ENCODE data around the gene NRIP1.

DNA sequence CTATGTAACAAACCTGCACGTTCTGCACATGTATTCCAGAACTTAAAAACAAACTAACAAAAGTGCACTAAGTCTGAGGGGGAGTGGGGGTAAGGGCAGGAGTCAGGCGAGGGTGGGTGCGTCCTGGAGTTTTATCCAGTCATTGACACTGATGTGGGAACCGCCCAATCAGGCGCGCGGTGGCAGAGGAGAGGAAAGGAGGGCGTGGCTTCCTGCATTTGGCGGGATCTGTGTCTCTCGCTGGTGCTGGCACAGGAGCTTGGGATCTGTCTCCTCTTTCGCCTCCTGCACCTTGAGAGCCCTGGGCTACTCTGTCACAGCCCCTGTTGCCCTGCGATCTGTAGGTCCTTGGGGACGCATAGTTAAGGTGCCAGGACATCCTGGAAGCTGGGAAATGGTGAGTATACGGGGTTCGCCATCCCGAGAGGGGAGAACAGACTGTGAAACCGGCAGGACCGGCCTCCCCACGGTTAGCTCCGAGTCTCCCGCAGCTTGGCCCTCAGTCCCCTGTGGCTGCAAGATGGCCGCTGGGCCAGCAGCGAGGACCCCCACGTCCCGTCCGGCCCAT is 4203.1 kb upstream of the TPTE start:
- PRO-cap = no peak
- RAMPAGE, long total RNA = no peak
- RRBS = no CpG with 5 or more reads among the region's 26 CpGs

DNA sequence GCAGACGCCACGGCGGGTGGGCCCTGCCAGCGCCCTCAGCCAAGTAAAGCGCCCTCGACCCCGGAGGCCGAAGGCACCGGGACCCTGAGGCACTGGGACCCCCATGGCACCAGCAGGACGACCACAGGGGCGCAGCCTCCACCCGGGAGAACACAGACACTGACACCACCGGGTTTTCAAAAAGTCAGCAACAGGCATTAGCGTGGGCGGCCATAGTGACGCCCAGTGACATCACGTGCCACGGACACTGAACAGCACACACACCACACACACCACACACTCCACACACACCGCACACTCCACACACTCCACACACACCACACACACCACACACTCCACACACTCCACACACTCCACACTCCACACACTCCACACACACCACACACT is 3956.3 kb upstream of the TPTE start:
- PRO-cap = no peak
- RAMPAGE, long total RNA = no peak
- RRBS = no CpG with 5 or more reads among the region's 19 CpGs

GRCh38 chr21:8212793-8213413 is 2308.5 kb upstream of the TPTE start:
- PRO-cap = no peak
- RAMPAGE, long total RNA = no peak
- RRBS = no CpG with 5 or more reads among the region's 107 CpGs

DNA sequence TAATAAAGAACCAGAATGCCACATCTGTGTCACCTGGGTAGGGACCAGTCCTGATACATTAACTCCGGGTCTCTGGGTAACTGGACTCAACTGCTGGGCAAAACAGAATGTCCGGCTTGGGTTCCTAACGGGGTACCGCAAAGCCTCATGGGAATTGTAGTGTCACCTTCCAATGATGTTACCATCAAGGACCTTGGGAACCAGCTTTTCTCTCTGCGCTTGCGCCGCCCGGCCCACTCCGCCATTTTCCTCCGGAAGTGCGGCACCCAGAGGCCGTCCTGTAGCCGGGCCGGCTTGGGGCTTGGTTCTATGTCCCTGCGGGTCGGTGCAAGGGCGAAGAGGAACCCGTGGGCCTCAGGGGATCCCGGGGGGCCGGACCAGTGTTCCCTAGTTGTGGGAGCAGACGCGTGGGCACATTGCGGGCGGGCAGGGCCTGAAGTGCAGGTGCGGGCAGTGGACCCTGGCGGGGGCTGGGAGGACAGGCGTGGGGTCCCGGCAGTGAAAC is 1196.6 kb upstream of the TPTE start:
- PRO-cap = no peak
- RAMPAGE, long total RNA = no peak
- RRBS = no CpG with 5 or more reads among the region's 28 CpGs

GRCh38 chr21:14486136-14486508 is 60.0 kb downstream of the SAMSN1 start:
- PRO-cap = no peak
- RAMPAGE, long total RNA = no peak
- RRBS = no CpG with 5 or more reads among the region's 1 CpG

DNA sequence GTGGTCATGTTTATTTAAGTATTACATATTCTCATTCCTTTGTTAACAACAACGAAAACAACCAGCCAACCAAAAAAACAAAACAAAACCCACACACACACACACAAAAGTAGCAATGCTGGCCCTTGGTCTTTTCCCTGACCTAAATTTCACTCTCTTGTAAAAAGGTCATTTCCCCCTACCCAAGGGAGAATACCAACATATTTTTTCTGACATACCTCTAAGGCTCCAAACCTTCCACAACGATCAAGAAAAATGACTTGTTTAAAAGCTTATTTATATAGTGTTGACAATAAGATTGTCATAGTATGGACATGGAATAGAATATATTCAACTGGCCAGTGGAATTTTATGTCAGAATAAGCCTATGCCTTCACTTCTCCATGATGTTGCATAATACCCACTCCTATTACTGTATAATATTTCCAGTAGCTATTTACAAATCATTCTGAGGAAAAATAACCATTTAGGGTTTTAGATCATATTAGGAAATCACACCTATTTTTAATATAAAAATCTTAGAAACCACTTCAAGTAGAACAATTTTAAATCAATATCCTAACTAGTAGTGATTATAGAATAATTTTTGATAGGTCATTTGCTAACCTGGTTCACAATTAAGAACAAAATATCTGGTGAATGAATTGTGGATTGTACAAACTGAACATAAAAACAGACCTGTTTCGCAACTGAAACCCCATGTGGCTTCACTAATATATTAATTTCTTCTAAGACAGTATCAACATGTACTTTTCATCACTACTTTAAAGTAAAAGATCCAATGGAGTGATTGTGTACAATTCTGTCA is 102.3 kb downstream of the NRIP1 start:
- PRO-cap = no peak
- RAMPAGE, long total RNA = no peak
- RRBS = no CpG with 5 or more reads among the region's 3 CpGs

- PRO-cap = no peak
- RAMPAGE, long total RNA = no peak
- RRBS = no CpG with 5 or more reads among the region's 11 CpGs
Measured at GRCh38 chr21:15005203-15006393, 59.2 kb downstream of the NRIP1 start.

GRCh38 chr21:15013811-15014668 is 50.8 kb downstream of the NRIP1 start:
- PRO-cap = no peak
- RAMPAGE, long total RNA = no peak
- RRBS = no CpG with 5 or more reads among the region's 5 CpGs

GRCh38 chr21:15057739-15058862 is 6.7 kb downstream of the NRIP1 start:
- PRO-cap = no peak
- RAMPAGE, long total RNA = no peak
- RRBS = no CpG with 5 or more reads among the region's 6 CpGs

DNA sequence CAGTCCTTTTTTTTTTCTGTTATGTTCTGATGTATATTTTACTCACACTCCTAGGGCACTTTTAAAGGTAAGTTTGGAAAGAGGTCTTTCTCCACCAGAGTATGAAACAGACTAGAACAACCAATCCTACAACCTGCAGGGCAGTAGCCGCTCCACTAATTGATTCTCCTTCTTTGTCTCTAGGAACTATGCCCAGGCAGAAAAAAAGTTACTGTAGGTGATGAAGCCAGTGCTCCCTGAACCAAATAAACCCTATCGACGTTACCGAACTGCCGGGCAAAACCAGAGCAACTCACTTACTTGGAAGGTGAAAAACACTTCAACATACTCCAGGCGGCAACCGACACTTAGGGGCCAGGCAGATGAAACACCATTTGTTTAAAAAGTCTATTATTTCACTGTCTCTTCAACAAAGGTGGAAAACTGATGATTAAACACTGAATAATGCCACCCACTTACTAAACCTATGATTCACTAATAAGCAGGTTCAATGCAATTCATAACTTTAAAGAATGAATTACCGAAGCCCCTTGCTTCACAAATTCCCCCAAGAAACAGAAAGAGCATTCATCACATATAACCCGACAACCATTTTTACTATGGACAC is 1.7 kb downstream of the NRIP1 start:
- PRO-cap = no peak
- RAMPAGE, long total RNA = no peak
- RRBS = no CpG with 5 or more reads among the region's 9 CpGs

DNA sequence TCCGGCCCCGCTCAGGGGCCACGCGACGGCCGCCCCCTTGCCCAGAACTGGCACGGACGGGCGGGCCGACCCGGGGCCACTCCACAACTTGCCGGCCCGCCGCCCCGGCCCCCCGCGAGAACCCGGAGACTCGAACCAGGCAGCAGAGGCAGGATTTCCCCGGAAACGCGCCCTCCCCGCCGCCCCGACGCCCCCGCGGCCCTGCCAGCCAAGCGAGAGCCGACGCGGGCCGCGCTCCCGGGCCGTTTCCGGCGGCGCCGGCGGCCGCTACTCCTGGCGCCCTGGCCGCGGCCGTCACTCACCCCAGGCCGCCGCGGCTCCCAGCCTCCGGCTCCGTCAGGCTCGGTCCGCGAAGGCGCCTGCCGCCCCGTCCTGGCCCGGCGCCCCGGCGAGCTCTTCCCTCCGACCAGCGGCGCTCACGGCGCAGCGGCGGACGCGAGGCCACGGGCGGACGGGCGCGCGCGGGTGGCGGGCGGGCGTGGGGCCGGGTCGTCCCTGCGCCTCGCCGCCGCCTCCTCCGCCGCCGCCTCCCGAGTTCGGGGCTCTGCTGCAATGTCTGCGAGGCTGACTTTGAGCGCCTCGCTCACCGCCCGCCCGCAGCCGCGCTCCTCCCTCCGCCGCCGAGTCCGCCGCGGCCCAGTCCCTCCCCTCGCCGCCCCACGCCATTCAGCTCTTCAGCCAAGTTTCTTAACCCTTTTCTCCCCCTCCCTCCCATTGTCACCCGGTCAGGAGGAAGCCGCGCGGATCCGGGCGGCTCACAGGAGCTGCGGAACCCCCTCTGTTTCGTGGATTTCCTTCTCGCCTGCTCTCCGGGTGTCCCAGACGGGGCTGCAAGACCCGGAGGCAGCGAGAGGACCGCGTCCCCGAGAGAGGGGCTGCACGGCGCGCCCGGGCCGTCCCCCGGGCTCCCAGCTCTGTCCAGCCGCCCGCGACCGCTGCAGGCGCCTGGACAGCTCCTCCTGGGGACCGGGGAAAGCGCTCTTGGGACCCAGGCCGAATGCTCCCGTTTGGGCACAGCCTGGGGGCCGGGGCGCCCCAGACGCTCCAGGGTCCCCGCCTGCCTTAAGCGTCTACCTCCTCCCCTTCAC is at the start of gene NRIP1:
NRIP1 (minus strand) TSS at position 558 of the 1,088 bp plus-strand sequence.
- PRO-cap = bidirectional peak, plus-strand start at position 714 of the sequence, minus-strand start at position 546 of the sequence
- RAMPAGE, long total RNA = no peak
- RRBS = 1% methylated on average over 87 of the region's 144 CpGs

GRCh38 chr21:15140298-15141047 is 75.7 kb upstream of the NRIP1 start:
- PRO-cap = no peak
- RAMPAGE, long total RNA = no peak
- RRBS = no CpG with 5 or more reads among the region's 9 CpGs

GRCh38 chr21:15730816-15731215 is 1.0 kb downstream of the USP25 start:
- PRO-cap = no peak
- RAMPAGE, long total RNA = no peak
- RRBS = no CpG with 5 or more reads among the region's 6 CpGs

GRCh38 chr21:15732191-15732632 is 2.4 kb downstream of the USP25 start:
- PRO-cap = no peak
- RAMPAGE, long total RNA = no peak
- RRBS = no CpG with 5 or more reads among the region's 5 CpGs

DNA sequence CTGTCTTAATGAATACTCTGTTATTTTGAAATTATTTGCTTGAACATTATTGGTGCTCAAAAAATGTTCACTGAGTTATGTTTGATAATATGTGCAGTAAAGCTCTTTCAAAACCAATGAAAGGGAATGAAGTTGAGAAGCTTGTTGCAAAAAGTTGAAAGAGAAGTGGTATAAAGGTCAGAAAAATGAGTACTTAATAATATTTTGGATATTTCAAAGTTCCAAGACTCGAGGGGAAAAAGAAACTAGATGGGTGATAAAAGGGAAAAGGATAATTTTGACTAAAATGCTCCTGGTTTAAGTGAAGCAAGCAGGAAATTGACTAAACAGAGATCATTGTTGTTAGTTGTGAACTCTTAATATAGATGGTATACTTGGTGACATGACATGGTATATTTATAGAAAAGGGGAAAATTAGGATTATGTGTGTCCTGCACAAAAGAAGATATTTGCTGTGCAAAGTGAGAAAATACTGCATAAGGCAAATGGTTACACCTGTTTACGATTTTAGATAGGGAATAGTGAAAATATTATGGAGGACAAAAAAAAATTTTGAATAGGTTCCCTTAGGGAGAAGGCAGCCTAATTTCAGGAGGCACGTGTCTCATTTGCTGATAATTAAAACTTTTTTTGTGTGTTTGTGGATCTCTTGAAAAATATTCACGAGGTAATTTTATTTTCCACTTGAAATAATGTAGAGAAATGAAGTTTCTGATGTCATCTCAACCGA is 37.8 kb downstream of the USP25 start:
- PRO-cap = no peak
- RAMPAGE, long total RNA = no peak
- RRBS = no CpG with 5 or more reads among the region's 5 CpGs

- PRO-cap = no peak
- RAMPAGE, long total RNA = no peak
- RRBS = no CpG with 5 or more reads among the region's 12 CpGs
Measured at GRCh38 chr21:15781935-15783235, 52.6 kb downstream of the USP25 start.

GRCh38 chr21:15805440-15806075 is 75.8 kb downstream of the USP25 start:
- PRO-cap = no peak
- RAMPAGE, long total RNA = no peak
- RRBS = no CpG with 5 or more reads among the region's 4 CpGs

- PRO-cap = no peak
- RAMPAGE, long total RNA = no peak
- RRBS = no CpG with 5 or more reads among the region's 3 CpGs
Measured at GRCh38 chr21:15806076-15806804, 76.5 kb downstream of the USP25 start.

GRCh38 chr21:15842162-15842773 is 112.5 kb downstream of the USP25 start:
- PRO-cap = no peak
- RAMPAGE, long total RNA = no peak
- RRBS = no CpG with 5 or more reads among the region's 4 CpGs

DNA sequence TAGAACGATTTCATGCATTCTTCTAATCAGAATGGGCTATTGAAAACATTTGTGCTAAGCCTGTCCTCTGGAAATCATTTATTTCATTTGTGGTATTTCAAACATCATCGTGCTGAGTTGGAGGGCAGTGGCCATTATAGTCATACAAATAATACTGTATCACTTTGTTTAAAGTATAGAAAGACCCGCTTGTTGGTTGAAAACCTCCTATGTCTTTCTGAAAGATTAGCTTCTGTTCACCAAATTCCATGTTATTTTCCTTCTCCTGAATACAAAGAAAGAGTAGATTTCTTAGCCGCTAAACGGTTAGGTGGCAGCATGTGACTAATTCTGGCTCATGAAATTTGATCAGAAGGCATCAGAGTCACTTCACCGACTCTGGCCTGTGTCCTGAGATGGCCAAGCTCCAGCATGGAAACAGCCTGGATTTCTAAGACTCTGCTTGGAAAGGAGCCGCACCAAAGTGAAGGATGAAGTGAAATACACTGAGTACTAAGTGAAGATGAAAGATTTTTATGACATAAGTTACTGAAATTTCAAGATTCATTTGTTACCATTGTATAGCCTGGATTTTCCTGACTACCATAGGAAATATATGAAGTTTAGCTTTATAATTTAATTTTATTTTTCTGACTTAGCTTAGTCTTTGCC is 355.1 kb downstream of the USP25 start:
- PRO-cap = no peak
- RAMPAGE, long total RNA = no peak
- RRBS = no CpG with 5 or more reads among the region's 7 CpGs